Hepatocyte (in vitro differentiated cells and primary cell): ENCODE measurements around the gene CDHR3.

DNA sequence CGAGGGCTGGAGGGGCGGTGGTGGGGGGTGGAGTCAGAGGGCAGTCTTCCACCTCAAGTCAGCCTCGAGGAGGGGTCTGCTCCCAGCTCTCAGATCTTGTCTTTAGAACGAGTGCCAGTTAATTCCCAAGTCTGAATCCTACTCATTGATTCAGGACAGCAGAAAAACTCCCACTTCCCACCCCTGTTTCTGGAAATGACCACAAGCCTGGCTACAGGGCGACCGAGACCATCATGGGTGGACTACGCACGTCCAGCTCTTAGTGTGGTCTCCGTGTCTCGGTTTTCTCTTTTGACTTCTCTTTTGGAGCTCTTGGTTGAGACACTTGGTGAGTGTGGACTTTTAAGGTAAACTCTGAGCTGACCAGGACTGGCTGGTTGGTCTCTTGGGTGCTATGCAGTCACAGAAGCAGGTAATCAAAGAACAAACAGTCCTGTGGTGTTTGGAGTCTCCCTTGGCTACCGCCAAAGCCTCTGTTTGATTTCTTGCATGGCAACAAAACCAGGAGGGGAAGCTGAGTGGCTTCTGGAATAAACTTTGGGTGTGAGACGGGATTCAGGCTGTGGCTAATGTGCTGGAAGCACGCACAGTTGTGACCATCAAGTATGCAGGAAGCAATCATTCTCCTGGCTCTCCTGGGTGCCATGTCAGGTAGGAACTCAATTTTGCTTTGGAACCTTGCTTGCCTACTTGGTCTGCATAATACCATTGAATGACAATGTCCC is at the start of gene CDHR3:
Gene CDHR3, plus strand, starts transcription at position 551 of the 725 bp plus-strand sequence.
- RAMPAGE, long total RNA = no peak
- RRBS = no CpG with 5 or more reads among the region's 13 CpGs

DNA sequence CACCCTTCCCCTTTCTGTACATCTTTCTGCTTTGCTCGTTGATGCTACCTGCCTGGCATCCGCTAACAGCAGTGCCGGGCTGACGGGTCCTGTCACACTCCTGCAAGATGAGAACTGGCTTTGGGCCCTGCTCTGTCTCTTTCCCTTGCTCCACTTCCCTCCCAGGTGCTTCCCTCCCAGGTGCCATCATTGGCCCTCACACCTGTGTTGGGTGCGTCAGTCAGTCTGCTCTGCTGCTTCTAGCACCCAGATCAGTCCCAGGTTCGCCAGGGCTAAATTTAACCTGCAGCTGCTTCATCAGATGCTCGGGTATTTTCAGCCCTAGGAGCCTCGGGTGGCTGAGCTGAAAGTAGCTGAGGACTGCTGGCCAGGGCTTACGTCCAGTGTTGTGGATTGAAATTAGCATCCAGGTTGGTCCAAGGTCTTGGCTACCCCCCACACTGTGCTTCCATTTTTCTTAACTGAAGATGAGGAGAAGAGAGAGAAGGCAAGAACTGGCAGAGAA is 65.6 kb upstream of the SYPL1 start:
- RAMPAGE, long total RNA = no peak
- RRBS = no CpG with 5 or more reads among the region's 9 CpGs

GRCh38 chr7:106255092-106256155 is 29.4 kb downstream of the NAMPT start:
- RAMPAGE, long total RNA = no peak
- RRBS = no CpG with 5 or more reads among the region's 2 CpGs

DNA sequence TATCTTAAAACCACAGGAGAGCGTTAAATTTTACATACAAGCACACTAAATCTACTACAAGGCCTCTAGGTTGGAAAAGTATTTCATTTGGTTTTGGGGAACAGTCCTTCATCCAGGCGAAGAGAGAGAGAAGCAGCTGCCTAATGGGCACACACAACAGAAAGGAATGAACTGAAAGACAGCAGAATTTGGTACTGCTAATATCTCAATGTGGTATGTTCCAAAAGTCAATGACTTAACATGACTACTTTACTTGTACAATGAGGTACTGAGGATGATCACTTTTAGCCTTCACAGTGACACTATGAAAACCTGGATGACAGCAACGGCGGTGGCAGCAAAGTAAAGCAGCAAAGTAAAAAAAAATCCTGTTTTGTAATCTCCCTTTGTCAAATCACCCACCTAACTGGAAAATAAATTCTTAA is 7.4 kb downstream of the NAMPT start:
- RAMPAGE, long total RNA = no peak
- RRBS = no CpG with 5 or more reads among the region's 4 CpGs

DNA sequence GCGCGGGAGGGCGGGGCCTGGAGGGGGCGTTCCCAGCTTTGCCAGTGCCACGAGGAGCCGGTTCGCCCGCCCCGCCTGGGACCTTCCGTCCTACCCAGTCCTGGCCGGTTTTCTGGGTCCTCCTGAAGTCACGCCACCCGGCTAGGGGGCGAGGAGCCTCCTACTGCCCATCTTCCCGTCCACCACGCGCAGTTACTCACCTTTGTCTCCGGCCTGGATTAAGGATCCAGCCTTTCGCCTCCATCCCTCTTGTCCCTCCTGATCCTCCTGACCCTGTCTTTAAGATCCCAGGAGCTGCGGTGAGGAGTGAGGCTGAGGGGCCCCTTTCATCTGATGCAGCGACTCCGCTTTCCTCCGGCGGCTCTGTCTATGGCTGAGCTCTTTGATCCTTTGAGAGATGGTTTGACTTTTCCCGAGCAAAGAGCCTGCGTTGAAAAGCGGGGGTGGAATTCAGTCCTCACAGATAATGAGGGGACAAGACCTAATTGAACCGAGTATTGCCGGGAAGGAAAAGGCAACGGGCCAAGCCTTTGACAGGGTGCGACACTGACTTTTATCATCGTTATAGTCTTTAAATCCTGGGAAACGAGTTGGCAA is 656 bp upstream of the NAMPT start:
- RAMPAGE, long total RNA = no peak
- RRBS = 1% methylated on average over 17 of the region's 33 CpGs

DNA sequence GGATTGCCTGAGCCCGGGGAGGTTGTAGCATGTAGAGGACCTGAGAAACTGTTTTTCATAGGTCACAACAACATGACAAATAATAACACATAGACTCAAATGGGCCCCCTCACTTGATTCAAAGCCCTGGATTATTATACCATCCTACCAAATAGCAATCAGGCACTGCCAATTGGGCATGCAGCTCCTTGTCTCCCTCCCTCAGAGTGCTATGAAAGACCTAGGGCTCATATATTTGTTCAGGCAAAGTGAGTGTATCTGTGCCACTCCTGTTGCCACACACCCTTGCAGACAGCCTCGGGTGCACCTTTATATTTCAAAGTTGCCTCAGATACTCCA is 2.9 kb upstream of the NAMPT start:
- RAMPAGE, long total RNA = no peak
- RRBS = no CpG with 5 or more reads among the region's 2 CpGs

- RAMPAGE, long total RNA = no peak
Observed at GRCh38 chr7:106415358-106415825, 130.6 kb upstream of the NAMPT start.

DNA sequence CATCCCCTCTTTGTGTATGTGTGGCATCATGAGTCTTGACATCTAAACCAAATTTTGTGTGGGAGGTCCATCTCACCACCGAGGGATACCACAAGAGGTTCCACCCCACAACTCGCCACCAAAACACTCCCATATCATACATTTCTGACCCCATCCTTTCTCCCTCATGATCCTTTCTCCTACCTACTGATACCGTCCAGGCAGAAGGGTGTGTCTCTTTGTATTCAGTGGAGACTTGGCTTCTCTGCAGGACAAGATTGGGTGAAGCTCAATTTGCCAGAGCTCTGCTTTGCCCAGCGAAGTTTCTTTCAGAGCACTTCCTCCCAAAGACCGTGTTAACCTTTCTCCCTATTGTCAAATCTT is 71.2 kb upstream of the CCDC71L start:
- RAMPAGE, long total RNA = no peak
- RRBS = no CpG with 5 or more reads among the region's 5 CpGs

DNA sequence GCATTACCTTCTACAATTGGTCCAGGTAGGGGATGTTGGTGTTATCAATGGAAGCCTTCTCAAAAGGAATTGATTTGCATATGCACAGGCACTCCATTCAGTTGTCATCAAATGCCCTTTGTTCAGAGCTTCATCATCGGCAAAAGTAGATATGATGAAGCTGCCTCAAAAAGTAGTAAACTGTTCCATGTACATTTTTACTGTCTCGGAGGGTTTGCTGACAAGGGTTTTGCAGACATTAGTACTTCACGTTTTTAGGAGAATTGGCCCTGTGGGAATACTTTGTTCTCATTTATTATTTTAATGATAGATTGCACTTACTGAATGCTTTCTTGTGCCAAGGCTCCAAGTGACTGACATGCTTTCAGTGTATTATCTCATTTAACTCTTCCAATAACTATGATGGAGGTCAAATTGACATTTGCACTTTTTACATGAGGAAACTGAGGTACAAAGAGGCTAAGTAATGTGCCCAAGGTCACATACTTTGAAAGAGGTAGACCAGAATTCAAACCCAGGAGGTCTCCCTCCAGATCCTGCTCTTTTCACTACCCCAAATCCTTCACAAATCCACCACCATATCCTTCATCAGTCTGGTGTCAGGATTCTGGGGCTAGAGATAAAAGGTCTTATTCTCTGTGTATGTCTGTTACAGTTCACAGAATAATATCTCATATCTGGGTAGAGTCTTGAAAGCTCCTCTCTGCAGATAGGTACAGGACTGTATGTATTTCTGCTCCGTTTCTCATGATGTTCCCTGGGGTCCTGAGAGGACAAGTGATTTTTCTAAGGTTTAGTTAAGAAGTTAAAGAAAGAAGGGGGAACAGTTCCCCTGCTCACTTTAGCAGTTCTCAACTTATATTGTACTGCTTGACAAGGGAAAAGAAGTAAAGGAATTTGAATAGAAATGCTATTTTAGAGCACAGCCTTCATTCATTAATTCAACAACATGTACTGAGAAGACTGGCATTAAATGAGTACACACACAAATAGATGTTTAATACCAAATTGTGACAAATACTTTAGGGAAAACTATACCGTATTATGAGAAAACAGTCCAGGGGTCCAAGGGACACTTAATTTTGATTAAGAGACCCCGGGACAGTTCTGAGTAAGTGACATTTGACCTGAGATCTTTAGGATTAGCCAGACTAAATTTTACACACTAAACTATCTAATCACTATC is 4.8 kb downstream of the PIK3CG start:
- RAMPAGE, long total RNA = no peak
- RRBS = no CpG with 5 or more reads among the region's 6 CpGs

GRCh38 chr7:107171696-107172106 is 2.9 kb downstream of the HBP1 start:
- RAMPAGE, long total RNA = no peak
- RRBS = no CpG with 5 or more reads among the region's 4 CpGs

DNA sequence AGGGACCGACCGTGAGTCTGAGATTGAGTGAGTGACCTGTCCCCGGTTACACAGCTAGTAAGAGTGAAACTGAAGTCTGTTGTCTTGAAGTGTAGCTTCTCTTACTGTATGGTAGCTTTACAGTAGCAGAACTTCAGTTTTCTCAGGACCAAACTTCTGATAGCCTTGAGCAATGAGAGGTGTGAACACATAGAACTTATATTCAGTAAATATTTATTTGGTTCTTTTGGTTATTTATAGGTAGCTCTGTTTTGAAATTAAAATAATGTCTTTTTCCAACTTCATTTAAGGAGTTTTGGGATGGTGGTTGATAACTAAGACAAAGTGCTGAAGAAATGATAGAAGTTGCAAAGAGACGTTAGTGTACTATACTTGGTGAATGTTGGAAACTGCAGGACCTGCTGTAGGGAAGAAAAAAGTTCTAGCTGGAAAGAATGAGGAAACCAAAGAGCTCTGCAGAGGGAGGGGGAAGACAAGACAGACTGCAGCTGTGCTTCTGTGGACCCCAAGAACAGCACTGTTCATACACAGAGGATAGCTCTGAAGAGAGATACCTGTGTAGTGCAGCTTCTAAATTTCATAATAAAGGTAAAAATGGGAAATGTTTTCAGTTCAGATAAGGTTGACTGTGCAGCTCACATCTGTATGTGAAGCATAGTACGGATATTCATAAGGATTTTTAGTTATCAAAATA is 5.5 kb downstream of the HBP1 start:
- RAMPAGE, long total RNA = no peak
- RRBS = no CpG with 5 or more reads among the region's 5 CpGs

DNA sequence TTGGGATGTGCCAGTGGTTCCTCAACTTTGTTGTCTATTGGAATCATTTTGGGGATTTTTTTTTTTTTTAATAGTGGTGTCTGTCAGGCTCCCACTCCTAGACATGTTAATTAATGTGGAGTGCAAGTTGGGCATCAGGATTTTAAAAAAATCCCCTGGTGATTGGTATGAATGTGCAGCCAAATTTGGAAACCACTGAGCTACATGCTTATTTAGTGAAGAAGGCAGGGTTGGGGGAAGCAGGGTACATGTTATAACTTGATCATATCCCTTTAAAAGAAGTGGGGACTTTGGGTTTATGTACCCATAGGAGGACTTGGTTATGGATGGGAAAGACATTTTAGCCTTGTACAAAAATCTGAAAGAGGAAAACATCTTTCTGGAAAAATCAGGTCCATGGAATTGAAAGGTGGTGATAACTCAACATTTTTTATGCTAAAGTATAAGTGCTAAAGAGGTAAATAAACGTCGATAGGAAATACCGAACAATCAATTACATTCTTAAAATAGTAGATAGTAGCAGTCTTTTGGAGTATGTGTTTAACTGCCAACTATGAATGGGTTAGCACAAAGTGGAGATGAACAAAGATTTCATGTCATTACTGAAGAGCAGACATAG is 34.2 kb downstream of the HBP1 start:
- RAMPAGE, long total RNA = no peak
- RRBS = no CpG with 5 or more reads among the region's 3 CpGs

- RAMPAGE, long total RNA = no peak
- RRBS = no CpG with 5 or more reads among the region's 4 CpGs
Observed at GRCh38 chr7:107332853-107333188, 137.0 kb upstream of the GPR22 start.

GRCh38 chr7:107507839-107508983 is 38.4 kb downstream of the GPR22 start:
- RAMPAGE, long total RNA = no peak
- RRBS = no CpG with 5 or more reads among the region's 28 CpGs

GRCh38 chr7:107685304-107685547 is 24.6 kb downstream of the SLC26A4 start:
- RAMPAGE, long total RNA = no peak
- RRBS = no CpG with 5 or more reads among the region's 2 CpGs

GRCh38 chr7:107763577-107763878 is 19.6 kb downstream of the CBLL1 start:
- RAMPAGE, long total RNA = no peak

- RAMPAGE, long total RNA = no peak
- RRBS = no CpG with 5 or more reads among the region's 7 CpGs
Observed at GRCh38 chr7:107938435-107939268, 47.7 kb downstream of the DLD start.

GRCh38 chr7:107946698-107947346 is 55.8 kb downstream of the DLD start:
- RAMPAGE, long total RNA = no peak
- RRBS = no CpG with 5 or more reads among the region's 8 CpGs

DNA sequence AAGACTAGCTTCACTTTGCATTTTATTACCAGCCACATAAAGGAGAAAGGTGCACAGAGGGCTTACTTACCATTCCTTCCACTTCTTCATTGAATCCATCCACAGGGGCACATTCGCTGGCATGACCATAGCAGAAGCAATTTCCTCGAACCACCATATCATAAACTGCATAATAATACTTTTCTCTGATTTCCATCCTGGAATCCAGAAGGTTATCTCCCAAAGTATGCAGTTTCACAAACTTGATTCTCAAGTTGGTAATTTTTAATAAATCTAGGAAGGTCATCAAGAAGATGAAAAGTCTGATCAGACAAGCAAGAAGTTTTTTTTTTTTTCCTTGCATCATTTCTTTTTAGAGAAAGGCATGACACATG is 22.4 kb downstream of the LAMB1 start:
- RAMPAGE, long total RNA = no peak
- RRBS = no CpG with 5 or more reads among the region's 2 CpGs

GRCh38 chr7:108503164-108503996 is 22.6 kb downstream of the PNPLA8 start:
- RAMPAGE, long total RNA = no peak
- RRBS = no CpG with 5 or more reads among the region's 5 CpGs